Trachea (tissue), 1 donor: ENCODE measurements around a stretch of chr2.

GRCh38 chr2:65269591-65269895, 41.9 kb downstream of the ACTR2 start:
- PRO-cap: no peak

GRCh38 chr2:65276201-65276615, 48.6 kb downstream of the ACTR2 start:
- PRO-cap: no peak

GRCh38 chr2:65351214-65351947, 81.0 kb downstream of the SPRED2 start:
- PRO-cap: no peak

DNA sequence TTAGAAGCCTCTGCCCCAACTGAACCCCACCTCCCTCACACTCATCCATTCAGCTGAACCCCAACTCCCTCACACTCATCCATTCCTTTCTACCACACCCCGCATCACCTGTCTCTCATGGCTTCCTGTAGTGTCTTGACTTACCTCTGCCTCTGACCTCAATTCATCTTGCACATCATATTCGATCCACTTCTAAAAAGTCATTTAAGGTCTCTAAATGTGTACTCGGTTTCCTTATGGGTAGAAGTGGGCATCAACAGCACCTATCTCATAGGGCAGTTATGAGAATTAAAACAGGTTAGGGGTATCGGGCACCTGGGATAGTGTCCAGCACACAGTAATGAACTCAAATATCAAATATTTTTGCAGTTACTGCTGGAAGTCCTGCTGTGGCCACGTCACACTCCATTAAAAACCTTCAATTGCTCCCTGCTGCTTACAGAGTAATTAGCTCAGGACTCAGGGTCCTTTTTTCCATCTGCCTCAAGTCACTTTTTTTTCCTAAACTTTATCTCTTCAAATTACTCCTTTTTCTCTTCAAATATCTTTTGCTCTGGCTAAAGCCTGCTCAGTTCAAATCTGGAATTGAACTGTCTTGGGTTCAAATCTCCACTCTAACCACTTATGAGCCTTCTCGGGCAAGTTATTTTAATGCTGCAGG, 36.9 kb downstream of the SPRED2 start:
- PRO-cap: no peak

DNA sequence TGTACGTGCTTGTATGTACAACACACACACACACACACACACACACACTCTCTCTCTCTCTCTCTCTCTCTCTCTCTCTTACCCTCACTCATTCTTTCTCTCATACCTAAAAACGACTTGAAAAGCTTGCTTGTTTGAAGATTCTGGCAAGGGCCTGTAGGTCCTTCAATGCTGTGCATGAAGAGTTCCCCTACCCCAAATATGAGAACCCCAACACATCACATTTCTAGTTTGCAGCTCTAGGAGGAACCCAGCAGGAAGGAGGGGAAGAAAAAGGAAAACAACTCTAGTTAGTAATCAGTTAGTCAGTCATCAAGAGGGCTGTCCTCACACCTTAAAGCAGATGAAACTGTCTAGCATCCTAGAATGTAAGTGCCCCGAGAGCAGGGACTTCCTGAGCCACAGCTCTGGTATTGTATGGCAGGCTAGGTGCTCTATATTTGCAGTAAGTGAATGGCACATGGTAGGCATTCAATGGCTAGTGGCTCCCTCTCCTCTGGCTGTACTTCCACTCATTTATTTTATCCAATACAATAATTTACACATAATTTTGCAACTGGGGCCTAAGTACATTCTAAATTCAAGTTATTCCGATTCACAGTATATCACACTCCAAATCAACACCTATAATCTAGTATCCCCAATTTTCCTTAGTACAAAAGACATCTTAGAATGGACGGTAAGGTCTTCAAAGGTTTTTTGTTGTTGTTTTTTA, 10.2 kb downstream of the SPRED2 start:
- PRO-cap: no peak

- PRO-cap: bidirectional peak, plus-strand start at chr2:65430901, minus-strand start at chr2:65430775; bidirectional peak, plus-strand start at chr2:65431525, minus-strand start at chr2:65431094
Measured at GRCh38 chr2:65430641-65431689, 1.4 kb downstream of the SPRED2 start.

DNA sequence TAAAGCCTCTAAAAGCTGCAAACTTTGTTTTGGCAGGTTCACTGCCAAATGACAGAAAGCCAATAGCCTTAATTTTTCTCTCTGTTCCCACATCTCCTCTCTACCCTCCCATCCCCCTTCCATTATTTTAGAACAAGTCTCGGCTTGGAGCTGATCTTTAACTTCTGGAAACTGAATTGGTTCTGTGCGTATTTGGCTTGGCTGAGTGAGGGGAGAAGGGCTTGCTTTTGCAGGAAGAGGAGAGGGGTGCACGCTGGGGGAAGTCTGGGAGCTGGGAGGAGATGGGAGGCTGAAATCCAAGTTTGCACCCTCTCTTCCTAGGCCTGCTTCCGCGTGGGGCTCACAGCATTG, 176.0 kb upstream of the SPRED2 start:
- PRO-cap: no peak

- PRO-cap: no peak
Measured at GRCh38 chr2:65846997-65847478, 414.6 kb upstream of the SPRED2 start.

DNA sequence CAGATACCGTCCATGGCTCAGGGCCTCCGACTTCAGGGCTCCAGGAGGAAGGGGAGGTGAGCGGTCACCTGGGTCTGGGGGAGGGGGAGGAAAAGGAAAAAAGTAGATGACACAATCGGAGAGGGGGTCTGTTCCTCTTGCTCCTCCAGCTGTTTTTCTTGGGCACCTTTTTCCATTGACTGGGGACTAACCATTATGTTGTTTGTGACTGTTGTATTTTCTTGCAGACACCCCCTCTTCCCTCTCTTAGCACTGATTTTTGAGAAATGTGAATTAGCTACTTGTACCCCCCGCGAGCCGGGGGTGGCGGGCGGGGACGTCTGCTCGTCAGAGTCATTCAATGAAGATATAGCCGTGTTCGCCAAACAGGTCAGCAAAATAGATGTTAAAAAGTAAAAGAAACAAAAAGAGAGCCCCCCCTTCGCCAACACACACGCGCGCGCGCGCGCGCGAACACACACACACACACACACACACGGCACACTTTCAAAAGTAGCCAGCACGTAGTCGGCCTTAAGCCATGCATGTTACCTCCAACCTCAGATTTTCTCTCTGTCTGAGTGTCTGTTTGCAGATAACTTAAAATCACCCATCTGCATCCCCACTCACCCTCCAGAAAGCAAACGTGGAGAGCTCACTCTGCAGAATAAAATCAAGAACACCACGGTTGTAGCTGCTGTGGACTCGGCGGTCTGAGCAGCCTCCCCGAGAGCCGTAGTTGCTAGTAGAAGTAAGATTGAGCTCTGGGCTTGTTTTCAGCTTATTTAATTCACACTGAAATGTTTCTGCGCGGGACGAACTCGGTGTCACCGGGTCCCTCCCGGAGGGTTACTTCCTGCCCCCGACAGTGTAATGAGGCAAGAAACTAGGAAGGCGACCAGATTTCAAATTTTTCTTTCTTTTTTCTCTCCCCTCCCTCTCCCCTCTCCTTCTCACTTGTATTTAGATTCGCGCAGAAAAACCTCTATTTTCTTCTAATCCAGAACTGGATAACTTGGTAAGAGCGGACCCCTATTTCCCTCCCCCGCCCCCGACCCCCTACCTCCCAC, 5.0 kb downstream of the MEIS1 start:
- PRO-cap: no peak

- PRO-cap: bidirectional peak, plus-strand start at chr2:66446380, minus-strand start at chr2:66446343
Measured at GRCh38 chr2:66445826-66446953, 11.3 kb downstream of the MEIS1 start.

DNA sequence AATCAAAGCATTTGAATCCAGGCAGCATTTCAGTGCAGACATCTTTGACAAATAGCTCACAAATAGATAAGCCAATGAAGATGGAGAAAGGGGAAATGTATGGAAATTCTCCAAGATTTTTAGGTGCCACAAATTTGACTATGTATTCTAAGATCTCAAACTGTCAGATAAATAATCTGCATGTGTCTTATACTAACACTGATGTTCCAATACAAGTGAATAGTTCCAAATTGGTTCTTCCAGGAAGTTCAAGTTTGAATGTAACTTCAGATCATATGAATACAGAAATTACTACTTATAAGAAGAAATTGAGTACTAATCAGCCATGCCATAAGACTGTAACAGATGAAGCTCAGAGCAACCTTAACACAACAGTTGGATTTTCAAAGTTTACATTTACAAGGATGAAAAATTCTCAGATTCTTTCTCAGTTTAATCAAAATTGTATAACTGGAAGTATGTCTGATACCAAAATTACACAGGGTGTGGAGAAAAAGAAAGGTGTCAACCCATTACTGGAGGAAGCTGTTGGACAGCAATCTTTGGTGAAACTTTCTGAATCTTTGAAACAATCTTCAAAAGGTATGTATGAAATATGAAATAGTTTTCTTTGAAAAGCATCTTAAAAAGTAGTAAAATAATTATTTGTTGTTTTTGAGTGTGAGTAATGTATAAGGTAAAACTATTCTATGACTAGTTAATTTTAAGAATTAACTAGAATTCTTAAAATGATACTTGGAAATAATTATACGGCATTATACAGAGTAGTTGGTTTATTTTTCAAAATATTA, 7.8 kb downstream of the ETAA1 start:
- PRO-cap: no peak

GRCh38 chr2:67825207-67825820, 237.5 kb downstream of the C1D start:
- PRO-cap: no peak

DNA sequence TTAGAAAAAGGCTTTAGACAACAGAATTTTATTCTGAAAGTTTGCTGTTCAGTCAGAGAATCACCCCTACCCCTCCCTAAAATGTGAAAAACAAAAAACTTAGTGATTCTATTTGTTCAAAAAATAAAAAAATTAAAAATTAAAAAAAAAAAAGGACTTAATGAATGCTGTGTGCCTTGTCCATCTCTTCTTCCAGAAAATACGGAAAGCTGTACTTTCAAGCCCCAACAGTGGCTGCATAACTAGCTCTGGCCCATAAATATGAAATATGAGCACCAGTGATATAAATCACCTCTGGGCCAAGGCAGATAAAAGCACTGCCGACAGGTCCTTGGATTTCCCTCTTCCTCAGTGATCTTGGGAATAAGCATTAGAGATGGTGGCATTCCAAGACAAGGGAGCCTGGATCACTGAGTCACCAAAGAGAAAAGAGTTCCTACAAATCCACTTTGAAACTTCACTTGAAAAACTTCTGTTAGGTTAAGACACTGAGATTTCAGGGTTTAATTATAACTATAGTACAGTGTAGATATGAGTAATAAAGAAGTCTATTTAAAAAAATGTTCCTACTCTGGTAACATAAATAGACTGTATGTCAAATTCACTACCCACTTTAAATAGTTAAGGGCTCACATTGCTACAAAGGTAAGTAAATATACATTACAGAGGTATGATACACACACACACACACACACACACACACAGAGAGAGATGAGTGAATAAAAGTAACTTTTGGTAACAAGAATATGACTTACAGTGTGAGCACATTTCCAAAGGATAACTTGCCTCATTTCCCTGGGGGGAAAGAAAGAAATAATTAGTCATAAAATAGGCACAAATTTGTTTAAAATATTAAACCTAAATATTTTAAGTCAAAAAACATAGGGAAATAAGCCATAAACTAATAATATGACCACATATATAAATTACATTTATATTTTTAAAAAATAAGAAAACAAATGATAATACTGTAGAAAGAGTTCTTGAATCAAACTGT, 35.7 kb downstream of the PPP3R1 start:
- PRO-cap: no peak

- PRO-cap: no peak
Measured at GRCh38 chr2:68426557-68426723, 40.7 kb downstream of the FBXO48 start.

DNA sequence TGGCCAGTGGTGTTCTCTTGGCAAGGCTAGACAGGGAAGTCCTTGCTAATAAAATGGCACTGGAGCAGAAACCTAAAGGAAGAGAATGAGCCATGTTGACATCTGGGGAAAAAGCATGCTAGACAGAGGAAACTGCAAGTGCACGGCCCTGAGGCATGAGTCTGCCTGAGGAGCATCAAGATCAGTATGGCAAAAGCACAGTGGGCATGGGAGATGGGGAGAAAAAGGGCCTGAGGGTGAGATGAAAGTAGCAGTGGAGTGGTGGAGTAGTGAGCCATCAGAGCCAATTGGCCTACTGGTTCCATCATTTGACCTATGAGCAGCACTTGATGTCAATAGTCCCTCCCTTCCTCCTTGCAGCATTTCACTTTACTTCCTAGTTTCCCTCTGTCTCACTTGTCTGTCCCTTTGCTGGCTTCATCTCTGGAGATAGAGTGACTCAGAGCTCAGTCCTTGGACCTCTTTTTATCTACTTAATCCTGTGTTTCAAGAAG, 32.2 kb downstream of the FBXO48 start:
- PRO-cap: no peak

DNA sequence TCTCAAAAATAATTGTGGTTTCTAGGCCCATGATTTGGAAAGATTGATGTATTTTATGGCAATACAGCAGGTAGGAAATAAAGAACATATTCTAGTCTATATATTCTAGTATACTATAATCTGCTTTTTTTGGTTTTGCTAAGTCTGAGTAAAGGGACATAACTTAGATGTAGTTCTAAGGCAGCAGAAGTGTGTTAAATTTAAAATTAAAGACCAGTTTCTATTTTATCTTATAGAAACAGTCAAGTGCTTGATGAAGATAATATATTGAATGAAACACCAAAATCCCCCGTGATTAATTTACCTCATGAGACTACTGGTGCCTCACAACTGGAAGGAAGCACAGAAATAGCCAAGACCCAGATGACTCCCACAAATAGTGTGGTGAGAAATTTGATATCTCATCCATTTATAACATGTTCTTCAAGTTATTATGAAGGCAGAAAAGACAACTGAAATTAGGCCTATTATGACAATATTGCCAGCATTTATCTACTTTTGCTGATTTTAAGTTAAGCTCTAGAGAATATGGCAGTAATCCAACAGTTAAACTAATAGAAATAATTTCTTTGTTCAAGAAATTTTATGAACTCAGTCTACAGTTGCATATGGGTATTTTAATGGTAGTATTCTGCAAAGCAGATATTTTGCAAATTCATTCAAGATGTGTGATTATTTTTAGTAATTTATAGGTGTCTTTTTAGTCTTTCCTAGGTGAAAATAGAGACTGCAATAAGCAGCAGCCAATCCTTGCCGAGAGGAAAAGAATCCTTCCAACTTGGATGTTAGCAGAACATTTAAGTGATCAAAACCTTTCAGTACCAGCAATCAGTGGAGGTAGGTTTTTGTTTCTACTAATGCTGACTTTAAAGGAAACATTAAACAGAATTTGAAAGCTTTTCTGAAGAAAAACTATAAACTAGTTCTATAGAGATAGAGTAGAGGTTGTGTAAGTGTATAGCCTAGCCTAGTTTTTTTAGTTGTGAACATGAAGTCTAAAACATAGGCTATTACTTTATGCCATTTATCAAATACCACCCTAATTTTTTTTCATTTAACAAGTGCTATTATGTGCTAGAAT, 45.8 kb downstream of the APLF start:
- PRO-cap: no peak

DNA sequence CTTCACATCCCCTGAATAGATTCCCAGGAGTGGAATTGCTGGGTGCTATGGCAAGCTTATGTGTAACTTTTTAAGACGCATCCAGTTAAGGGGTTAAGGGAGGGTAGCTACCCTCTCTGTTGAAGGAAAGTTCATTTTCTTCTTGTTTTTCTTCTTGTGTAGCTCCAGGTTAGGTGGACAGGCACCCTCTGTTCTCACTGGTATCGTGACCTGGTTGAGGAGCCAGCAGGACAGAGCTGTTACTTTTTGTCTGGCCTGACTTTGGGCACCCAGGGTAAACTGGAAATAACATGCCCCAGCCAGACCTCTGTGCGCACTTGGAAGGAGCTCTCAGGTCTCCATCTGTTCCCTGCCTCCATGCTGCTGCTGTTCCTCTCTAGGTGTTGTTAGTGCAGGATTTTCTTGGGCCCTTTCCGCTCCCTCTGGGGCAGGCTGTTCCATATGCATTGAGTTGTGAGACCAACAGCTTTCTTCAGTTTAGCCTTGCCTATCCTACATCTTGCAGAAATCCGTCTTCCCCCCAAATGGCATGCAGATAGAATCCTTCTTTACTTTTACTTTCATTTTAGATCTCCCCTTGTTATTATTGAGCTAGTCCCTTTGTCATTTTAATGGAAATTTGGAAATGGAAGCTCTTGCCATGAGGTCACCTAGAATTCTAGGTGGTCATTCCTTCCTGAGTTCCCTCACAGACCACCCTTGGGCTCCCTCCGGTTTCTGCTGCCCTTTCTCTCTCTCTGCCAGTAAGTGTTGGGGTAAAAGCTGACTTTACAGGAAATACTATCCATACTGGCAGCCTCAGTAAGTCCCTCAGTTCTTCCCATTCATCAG, 30.0 kb downstream of the ARHGAP25 start:
- PRO-cap: no peak

DNA sequence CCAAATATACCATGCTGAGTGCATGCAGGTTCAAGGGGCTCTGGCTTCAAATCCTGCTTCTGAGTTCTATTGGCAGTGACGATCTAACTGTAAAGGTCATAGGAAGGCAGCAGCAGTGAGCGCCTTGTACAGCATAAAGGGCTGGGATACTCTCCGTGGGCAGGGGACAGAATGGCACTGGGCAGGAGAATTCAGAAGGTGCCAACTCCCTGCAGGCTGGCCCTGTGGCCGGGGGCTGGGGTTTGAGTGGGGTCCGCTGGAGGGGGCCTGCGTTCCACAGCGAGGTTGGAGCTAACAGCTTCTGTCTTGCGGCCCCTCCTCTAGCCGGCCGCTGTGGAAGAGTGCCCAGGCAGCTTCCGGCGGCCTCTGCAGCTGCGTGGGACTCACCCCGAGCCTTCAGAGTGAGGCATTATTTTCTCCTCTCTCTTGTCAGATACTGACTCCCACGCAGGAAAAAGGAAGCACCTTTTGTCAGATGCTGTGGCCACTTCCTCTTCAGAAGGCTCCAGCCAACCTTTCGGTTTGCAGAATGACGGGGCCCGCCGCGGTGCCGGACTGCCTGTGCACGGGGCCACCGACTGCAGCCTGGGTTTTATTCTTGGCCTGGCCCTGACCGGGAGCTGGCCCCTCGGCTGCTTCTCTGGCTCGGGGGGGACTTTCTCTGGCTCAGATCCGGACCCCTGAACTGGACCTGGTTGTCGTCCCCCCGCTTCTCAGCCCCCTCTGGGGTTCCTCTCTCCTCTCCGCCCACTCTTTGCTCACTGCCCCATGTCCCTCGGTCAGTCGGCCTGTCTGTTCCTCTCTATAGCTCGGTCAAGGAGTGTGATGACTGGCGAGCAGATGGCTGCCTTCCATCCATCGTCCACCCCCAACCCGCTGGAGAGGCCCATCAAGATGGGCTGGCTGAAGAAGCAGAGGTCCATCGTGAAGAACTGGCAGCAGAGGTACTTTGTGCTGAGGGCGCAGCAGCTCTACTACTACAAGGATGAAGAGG, 40.1 kb downstream of the ARHGAP25 start:
- PRO-cap: bidirectional peak, plus-strand start at position 525 of the sequence, minus-strand start at position 398 of the sequence

- PRO-cap: no peak
Measured at GRCh38 chr2:68834799-68835295, 36.4 kb downstream of the BMP10 start.

DNA sequence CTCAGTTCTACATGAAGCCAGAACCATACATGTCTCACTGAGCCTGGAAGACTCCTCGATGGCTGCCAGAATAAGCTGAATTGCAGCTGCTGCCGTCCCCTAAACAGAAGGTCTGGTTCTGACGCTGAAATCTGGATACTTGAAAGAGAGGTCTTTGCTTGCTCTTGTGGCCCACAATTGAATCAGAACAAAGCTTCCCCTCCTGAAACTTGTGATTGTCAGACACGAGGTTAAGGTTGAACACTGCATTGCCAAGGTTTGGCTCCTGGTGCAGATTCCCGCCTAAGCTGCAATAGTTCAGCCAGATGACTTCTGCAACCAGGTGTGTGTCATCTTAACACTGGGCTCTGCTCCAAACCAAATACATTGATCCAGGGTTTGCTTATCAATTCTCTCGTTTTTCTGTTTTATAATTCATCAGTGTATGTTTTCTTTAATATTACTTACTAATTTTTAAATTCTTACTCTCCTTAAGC, 14.6 kb downstream of the GKN1 start:
- PRO-cap: no peak